Measurements from ENCODE around the gene GBP4.

DNA sequence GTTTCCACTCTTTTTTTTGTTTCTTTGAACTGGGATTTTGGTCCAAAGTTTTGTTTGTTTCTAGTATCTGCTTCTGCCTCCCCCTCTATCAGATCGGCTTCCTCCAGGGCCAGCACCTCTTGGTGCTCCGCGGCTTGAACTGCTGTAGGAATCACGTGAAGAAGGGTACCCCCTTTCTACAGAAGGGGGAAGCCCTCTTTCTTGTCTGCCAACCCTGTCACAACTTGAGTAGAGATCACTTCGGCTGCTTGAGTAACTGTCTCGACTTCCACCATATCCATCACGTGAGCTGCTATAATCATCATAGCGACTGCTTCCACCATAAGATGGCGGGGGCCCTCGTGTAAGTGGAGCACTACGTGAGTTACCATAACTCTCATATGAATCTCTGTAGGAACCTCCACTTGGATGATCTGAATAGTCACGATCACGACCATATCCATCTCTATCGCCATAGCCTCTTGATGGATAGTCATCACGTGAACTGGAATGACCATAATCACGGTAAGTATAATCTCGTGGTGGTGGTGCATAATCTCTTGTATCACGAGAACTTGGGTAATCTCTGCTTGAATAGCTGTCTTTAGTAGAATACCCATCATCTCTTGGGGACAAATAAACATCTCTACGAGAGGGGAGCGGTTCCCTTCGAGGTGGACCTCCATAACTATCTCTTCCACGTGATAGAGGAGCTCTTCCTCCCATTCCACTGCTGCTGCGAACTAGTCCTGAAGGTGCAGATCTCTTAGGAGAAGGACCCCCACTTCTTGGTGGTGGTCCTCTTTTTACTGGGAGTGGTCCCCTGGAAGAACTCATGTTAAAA lies 9.6 kb downstream of the KYAT3 start:
- RRBS, 2 experiments: no CpG with 5 or more reads among the region's 23 CpGs

DNA sequence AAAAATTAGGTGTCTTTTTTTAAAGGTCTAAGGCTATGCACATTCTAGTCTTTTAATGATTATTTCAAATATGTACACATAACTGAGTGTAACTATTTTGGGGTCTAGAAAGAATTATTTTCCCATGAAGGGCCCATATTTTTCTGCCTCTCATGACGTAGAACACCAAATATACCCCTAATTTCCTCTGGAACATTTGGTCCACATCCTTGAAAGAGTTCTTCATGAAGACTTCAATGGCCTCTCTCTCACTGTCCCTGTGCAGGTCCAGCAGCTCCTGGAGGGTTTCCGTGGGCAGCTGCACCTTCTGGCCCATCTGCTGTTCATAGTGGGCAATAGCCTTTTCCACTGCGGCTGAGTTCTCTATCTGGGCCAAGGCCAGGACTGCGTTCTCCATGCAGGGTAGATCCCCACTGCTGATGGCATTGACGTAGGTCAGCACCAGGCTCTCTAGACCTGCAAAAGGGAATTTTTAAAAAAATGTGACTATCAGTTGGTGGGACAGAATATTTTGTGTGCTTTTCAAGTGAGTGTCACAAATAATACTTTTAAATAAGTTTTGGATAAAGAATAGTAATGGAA lies 12.0 kb downstream of the GBP2 start:
- RRBS, 2 experiments: no CpG with 5 or more reads among the region's 5 CpGs

- RRBS, 2 experiments: no CpG with 5 or more reads among the region's 7 CpGs
Measured at GRCh38 chr1:89129832-89130399, 4.0 kb upstream of the GBP2 start.

GRCh38 chr1:89197443-89197942 lies 1.2 kb downstream of the GBP4 start:
- RRBS, 2 experiments: no CpG with 5 or more reads among the region's 10 CpGs

DNA sequence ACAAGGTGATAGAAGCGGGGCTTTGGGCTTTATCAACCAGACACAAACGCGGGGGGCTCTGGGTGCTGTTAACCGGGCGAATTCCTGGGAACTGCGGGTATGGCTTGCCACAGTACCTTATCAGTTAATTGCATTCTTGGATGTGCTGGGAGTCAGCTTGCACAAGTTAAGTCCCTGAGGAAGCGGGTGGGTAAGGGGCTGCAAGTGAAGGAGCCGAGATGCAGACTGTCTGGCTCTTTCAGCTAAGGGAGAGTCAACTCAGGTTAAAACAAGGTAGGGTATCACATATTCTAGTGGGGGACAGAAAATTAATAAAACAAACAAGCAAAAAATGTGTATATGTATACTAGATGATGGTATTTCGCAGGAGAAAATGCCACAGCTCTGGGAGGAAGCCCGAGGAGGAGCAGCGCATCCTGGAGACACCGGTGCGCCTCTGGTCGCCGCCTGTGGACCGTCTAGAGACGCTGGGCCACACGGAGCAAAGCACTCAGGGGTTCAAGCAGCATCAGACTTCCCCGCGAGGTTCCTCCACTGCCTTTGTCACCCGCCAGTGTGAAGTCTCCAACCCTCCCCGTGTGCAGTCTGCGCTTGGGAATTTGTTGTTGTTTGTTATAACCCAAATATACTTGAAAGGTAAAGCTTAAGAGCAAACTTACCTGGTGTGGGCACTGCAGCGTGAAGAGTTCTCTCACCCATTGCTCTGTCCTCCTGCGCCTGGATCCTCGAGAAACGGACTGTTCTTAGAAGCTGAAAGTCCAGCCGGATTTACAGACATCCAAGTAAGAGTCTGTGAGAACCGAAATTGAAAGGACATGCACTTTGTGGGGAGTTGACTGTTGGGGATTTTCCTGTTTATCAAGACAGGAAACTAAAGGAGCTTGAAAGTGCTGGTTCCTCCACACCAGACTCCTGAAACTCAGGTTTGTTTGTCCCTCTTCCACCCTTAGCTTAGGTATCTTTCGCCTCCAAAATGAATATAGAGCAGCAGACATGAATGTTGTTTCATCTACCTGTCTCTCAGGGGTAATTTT lies at the start of gene GBP4:
Gene GBP4 (minus strand): TSS at position 807 of the 1,034 bp plus-strand sequence.
- RRBS, 2 experiments: no CpG with 5 or more reads among the region's 30 CpGs

- RRBS, 2 experiments: no CpG with 5 or more reads among the region's 2 CpGs
Measured at GRCh38 chr1:89453233-89453730, 71.3 kb upstream of the LRRC8B start.

DNA sequence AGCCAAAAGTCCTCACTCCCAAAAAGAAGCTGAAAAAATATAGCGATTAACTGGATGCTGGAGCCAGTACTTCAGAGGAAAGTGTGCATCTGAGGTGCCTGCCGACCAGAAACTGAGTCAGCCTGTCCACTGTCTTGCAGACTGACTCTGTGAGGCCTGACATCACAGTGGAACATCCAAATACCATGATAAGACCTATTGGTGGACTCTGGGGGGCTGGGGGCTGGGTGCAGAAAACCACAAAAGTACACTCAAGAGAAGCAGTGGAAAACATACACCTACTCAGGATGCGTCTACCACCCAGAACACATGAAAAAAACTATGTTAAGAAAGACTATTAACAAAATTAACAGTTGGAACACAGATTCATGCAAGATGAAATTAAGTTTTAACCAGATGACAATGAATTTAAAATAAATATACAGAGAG lies 69.1 kb downstream of the LRRC8C start:
- RRBS, 2 experiments: no CpG with 5 or more reads among the region's 3 CpGs

DNA sequence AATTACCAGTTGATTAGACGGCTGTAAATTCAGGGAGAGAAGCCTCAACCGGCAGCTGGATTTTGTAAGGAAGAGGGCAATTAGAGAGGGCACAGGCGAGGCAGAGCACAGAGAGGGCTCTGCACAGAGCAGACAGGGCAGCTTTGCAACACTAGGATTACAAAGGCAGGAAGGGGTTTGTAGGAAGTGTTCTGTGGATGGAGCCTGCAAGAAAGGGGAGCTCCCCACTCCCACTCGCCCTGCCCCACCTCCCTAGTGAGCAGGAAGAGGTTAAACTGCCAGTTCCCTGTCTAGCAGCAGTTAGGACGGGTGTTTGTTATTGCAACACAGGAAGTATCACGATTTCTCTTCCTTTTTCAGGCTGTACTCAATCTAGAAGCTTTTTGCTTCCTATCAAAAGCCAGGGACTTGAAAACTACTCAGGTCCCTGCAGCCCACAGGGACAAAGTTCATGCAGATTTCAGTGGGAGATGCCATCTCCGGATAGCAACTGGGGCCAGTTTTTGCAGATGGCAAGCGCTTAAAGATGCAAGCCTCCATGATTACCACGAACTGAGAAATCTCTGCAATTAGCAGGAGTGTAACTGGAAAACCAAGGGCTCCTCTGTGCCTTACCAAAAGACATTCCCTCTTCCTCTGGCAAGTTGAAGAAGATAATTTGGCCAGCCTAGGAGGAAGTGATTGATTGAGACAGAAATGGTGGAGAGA lies 63.2 kb upstream of the LRRC8D start:
- RRBS, 2 experiments: no CpG with 5 or more reads among the region's 9 CpGs

GRCh38 chr1:89863153-89863645 lies 42.4 kb downstream of the LRRC8D start:
- RRBS, 2 experiments: no CpG with 5 or more reads among the region's 2 CpGs

DNA sequence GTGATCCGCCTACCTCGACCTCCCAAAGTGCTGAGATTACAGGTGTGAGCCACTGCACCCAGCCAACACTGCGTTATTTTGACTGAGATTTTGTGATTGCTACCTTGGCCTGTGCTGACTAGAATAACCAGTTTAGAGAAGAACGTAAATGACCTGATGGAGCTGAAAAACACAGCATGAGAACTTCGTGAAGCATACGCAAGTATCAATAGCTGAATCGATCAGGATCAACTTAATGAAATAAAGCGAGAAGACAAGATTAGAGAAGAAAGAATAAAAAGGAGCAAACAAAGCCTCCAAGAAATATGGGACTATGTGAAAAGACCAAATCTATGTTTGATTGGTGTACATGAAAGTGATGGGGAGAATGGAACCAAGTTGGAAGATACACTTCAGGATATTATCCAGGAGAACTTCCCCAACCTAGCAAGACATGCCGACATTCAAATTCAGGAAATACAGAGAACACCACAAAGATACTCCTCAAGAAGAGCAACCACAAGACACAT lies 48.4 kb downstream of the LRRC8D start:
- RRBS, 2 experiments: no CpG with 5 or more reads among the region's 9 CpGs

- RRBS, 2 experiments: no CpG with 5 or more reads among the region's 15 CpGs
Measured at GRCh38 chr1:90007421-90007980, 12.6 kb downstream of the ZNF326 start.

GRCh38 chr1:90219033-90219934 lies 224.4 kb downstream of the ZNF326 start:
- RRBS, 2 experiments: no CpG with 5 or more reads among the region's 27 CpGs

DNA sequence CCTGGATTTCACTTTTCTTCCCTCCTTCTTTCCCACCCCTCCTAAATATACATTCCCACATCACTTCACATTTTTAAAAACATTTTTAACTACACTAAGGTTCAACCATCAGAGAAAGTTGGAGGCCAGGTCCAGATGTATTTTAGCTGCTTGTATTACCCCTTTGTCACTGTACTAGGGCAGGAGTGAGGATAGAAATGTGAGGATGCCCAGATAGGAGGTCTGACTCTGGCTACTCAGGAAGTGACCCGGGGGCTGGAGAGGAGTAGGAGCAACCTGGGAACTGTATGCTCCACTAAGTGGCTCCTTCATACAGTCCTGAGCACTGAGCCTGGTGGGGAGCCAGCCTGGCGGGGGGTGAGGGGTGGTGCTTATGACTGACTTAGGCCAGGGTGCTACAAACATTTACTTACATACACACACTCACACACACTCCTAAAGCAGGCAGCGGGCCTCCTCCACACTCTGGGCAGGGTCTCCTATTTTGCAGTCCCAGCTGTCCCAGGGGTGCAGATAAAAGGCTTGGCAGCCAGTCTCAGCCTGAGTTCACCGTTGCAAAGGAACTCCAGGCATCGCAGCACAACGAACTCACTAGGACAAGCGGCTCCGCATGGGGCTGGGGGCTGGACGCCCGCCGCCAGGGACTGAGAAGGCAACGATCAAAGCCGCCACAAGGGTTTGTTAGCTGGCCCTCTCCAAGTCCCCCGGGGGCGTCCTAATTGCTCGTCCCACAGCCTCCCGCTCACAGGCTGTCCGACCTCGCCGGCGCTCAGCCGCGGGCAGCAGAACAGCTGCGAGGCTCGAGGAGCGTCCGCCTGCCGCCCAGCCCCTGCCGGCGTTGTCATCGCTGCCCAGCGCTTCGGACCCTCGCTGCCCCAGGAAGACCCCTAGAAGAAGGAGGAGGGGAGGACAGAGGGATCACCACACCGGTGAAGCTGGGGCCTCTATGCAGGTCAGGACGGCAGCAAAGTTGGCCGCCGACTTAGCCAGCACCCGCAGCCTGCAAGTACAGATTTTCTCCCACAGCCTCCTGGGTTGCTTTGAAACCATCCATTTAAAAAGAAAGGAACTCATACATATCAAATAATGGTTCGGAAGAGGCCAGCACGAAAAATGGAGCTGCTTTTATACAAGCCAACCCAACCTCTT lies 6.5 kb downstream of the BARHL2 start:
- RRBS, 2 experiments: 16 to 21% methylated on average over 20 of the region's 41 CpGs

DNA sequence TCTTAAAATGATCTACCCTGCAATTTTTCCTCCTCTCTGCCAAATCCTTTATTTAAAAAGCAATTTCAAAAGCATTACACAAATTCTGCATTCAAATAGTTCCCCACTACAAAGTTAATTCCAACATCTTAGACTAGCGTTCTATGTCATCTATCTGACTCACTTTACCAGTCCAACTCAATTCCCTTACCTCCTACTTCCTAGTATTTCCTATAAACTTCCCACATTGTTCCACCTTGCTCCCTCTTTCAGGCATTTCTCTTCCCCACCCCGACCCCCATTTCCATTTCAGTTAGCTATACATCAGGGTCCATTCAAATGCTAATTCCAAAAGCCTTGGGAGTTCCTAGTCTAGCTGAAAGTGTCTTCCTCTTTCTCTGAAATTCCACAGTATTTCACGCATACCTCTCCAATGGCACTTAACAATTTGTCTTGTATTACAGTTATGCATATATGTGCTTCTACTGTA lies 95.0 kb downstream of the ZNF644 start:
- RRBS, 2 experiments: no CpG with 5 or more reads among the region's 3 CpGs

DNA sequence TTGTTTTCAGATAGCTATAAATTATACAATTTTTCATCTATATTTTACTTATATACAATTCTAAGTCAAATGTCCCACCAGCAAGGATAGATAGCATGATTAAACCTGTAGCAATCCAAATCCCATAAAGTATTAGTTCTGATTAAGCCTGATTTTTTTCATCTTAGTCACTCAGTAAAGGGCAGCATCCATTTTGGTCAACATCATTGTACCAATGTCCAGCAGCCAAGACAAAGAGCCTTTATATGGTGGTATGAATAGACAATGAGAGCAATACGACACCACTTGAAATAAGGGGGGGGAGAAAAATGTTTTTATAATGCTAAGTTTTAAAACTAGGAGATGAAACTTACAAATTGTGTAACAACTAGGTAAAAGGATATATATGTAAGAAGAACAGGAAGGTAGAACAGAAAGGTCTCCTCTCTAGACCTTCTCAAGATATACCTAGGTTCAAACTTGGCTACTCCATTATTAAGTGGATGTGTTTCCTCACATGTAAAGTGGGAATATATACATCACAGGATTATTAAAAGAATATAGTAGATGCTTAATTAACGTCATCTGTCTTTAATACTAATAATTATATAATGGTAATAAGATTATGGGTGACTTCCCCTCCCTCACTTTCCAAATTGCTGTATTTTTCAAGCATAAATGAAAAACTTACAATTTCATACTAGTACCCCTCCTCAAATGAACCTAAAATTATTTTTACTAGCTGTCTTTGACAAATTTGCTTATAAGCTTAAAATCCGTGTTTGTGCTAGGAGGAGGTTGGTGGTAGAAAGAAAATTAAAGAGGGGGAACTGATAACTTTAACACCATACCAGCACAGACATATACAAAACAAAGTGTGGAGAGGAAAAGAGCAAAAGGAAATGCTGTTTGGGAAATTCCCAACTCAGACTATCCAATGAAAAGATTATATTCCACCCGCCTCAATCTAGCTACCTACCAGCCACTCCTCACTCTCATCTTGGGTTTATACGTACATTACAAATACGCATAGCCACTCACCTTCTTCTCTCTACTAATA lies 7.1 kb downstream of the ZNF644 start:
- RRBS, 2 experiments: no CpG with 5 or more reads among the region's 6 CpGs

- RRBS, 2 experiments: no CpG with 5 or more reads among the region's 9 CpGs
Measured at GRCh38 chr1:91091749-91092111, 69.9 kb upstream of the ZNF644 start.

DNA sequence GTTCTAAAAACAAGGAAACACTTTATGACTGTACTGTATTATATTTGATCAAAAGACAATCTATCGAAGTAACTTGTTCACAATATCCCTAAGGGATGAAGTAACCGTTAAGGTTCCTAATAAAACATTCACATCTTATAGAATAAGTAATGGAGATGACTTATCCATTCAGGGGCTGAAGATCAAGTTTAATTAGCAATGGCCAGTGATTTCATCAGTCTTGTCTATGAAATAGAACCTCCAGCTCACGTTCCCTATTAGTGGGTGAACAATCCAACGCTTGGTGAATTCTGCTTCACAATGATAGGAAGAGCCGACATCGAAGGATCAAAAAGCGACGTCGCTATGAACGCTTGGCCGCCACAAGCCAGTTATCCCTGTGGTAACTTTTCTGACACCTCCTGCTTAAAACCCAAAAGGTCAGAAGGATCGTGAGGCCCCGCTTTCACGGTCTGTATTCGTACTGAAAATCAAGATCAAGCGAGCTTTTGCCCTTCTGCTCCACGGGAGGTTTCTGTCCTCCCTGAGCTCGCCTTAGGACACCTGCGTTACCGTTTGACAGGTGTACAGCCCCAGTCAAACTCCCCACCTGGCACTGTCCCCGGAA lies 17.5 kb downstream of the HFM1 start:
- RRBS, 2 experiments: no CpG with 5 or more reads among the region's 21 CpGs

GRCh38 chr1:91555781-91556538 lies 55.3 kb downstream of the CDC7 start:
- RRBS, 2 experiments: no CpG with 5 or more reads among the region's 7 CpGs

GRCh38 chr1:91569327-91570280 lies 69.0 kb downstream of the CDC7 start:
- RRBS, 2 experiments: no CpG with 5 or more reads among the region's 8 CpGs